Measurements from ENCODE around the gene PAX8.

CAGE:
- cytosol, long polyA plus RNA: no peak
- long polyA plus RNA: no peak
- nucleus, long polyA plus RNA: no peak
Observed at GRCh38 chr2:112936722-112936996, 25.7 kb downstream of the IL37 start.

GRCh38 chr2:113124494-113125040 lies 2.8 kb upstream of the IL1RN start:
- RRBS: no CpG with 5 or more reads among the region's 9 CpGs
CAGE:
- cytosol, long polyA plus RNA: no peak
- long polyA plus RNA: no peak
- nucleus, long polyA plus RNA: no peak

CAGE:
- cytosol, long polyA plus RNA: no peak
- long polyA plus RNA: no peak
- nucleus, long polyA plus RNA: no peak
Observed at GRCh38 chr2:113134652-113135007, 7.2 kb downstream of the IL1RN start.

DNA sequence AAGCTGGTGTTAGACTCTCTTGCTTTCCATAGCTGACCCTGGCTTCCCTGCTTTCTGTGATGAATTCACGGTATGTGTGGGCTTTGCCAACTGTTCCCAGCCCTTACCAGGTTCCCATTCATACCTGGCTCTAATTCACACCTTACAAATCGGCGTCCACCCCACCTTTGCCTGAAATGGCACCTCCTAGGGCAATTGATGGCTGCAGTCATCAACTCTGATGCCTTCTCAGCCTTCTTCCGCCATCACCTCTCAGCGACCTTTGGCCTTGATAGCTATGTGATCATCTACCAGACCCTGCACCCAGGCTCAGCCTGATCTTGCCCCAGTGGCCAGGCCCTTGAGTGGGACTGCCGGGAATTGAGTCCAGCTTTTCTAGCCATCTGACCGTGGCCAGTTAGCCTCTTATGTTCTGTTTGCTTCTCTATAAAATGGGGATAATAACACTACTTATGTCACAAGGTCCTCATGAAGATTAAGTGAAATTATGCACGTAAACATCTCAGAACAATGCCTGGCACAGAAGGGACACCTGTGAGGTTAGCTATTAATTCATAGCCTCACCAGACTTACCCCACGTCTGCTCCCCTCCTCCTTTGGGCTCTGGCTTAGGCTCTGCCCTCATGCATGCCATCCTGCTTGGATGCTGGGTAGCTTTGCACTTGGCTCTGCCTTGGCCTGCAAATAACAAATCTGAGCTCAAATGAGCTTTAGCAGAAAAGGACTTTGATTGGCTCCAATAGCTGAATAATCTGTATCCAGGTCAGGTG lies 32.6 kb downstream of the PSD4 start:
- RRBS: no CpG with 5 or more reads among the region's 9 CpGs
CAGE:
- cytosol, long polyA plus RNA: no peak
- long polyA plus RNA: no peak
- nucleus, long polyA plus RNA: no peak

GRCh38 chr2:113212213-113213072 lies 38.7 kb downstream of the PSD4 start:
- RRBS: 43% methylated on average over 8 of the region's 26 CpGs
CAGE:
- cytosol, long polyA plus RNA: no peak
- long polyA plus RNA: no peak
- nucleus, long polyA plus RNA: no peak

- RRBS: no CpG with 5 or more reads among the region's 7 CpGs
CAGE:
- cytosol, long polyA plus RNA: no peak
- long polyA plus RNA: no peak
- nucleus, long polyA plus RNA: no peak
Observed at GRCh38 chr2:113218259-113218946, 44.6 kb downstream of the PSD4 start.

- RRBS: no CpG with 5 or more reads among the region's 8 CpGs
CAGE:
- cytosol, long polyA plus RNA: no peak
- long polyA plus RNA: no peak
- nucleus, long polyA plus RNA: no peak
Observed at GRCh38 chr2:113244159-113244792, 34.4 kb downstream of the PAX8 start.

DNA sequence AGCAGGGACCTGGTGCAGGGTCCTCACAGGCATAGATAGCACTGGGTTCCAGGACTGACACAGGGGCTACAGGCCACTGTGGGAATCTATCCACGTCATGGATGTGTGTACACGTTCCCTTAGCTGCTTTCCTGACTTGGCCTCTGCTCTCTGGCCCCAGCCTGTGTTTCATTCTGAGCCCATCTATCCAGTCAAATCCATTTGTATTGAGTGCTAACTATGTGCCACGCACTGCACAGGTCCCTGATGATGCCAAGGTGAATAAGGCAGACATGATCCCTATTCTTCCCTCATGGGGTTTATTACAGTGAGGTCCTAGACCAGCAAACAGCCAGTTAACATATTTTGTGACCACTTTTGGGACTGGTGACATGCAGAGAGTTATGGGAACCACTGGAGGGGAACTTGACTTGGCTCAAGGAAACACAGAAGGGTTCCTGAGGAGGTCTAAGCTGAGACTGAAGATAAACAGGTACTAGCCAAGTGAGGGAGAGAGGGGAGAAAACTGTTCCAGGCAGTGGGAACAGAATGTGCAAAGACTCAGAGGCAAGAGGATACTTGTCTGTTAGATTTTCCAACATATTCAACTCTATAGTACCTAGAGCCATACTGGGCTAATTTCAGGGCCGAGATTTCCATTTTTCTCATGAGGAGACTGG lies 31.1 kb downstream of the PAX8 start:
- RRBS: no CpG with 5 or more reads among the region's 4 CpGs
CAGE:
- cytosol, long polyA plus RNA: no peak
- long polyA plus RNA: no peak
- nucleus, long polyA plus RNA: no peak

DNA sequence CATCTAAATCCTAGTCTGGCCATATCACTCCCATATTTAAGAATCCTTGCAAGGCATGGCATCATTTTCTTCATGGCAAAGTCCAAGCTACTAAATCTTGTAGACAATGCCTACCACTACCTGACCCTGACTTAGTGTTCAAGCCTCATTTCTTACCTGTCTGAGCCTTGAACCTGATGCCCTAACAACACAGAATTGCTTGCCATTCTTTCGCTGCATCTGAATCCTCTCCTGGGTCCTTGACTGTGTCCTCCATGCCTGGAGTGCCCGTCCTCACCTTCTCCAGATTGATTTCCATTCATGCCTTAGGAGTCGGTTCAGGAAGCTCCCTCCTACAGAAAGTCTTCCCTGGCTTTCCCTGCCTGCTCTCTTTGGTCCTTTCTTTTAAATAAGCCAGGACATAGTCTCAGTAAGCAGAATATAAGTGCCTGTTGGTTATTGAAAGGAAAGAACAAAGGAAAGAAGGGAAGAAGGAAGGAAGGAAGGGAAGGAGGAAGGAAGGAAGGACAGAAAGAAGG lies 24.1 kb downstream of the PAX8 start:
- RRBS: no CpG with 5 or more reads among the region's 3 CpGs
CAGE:
- cytosol, long polyA plus RNA: no peak
- long polyA plus RNA: no peak
- nucleus, long polyA plus RNA: no peak

DNA sequence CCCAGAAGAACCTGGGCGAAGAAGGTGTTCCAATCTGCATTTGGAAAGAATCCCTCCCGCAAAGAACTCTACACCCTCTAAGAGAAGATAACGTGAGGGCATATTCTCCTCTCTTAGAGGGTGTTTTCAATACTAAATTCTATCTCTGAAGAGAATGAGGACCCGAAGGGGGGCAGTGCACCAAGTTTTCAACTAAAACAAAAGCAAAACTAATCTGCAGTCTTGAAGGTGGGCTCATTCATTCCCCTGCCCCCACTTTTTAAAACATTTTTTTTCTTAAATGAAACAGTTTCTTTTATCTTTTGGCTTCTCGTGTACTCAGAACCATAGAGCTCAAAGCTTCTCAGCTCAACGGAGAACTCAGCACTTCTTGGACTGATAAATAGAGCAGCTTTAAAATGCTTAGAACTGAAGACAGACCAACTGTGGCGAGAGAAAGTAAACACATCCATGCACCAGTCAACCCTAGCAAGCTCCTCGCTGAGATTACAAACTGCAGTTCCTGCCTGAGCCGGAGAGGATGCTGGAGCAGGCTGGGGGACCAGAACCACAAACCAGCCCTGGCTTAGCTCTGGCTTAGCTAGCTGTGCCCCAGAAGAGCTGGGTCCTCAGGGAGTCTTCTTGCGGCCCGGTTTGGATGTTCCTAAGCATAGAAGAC lies 5.9 kb downstream of the PAX8 start:
- RRBS: 13% methylated on average over 1 of the region's 11 CpGs
CAGE:
- cytosol, long polyA plus RNA: no peak
- long polyA plus RNA: no peak
- nucleus, long polyA plus RNA: no peak

GRCh38 chr2:113278216-113279252 lies at the start of gene PAX8:
Gene PAX8, minus strand, starts transcription at chr2:113278921.
- RRBS: 52% methylated on average over 13 of the region's 59 CpGs
CAGE:
- cytosol, long polyA plus RNA: no peak
- long polyA plus RNA: no peak
- nucleus, long polyA plus RNA: no peak

GRCh38 chr2:113438204-113438771 lies 797 bp downstream of the ZNG1B start:
- RRBS: no CpG with 5 or more reads among the region's 17 CpGs
CAGE:
- cytosol, long polyA plus RNA: no peak
- long polyA plus RNA: no peak
- nucleus, long polyA plus RNA: no peak

GRCh38 chr2:113584231-113585116 lies 42.6 kb upstream of the RABL2A start:
- RRBS: no CpG with 5 or more reads among the region's 58 CpGs
CAGE:
- cytosol, long polyA plus RNA: no peak
- long polyA plus RNA: no peak
- nucleus, long polyA plus RNA: no peak

DNA sequence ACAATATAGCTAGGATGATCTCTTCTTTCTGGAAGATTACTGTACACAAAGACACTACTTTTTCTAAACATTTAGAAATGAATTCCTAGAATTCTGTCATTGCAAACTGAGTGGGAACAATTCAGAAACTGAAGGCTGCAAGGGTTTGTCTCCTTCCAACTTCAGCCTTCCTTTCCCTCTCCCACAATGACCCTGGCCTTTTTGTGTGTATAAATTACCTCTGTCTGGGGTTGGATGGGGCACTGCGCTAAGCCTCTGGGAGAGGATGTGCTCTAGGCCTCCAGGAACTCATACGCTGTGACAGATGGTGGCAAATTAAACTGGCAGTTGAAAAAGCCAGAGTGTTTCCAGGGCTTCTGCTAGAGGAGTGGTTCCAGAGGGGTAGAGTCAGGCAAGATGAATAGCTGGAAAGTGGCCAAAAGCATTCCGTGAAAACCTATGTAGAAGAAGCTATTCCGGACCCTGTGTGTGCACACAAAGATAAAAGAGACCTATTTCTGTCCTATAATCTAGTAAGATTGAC lies 84.7 kb downstream of the ACTR3 start:
- RRBS: no CpG with 5 or more reads among the region's 4 CpGs
CAGE:
- cytosol, long polyA plus RNA: no peak
- long polyA plus RNA: no peak
- nucleus, long polyA plus RNA: no peak

DNA sequence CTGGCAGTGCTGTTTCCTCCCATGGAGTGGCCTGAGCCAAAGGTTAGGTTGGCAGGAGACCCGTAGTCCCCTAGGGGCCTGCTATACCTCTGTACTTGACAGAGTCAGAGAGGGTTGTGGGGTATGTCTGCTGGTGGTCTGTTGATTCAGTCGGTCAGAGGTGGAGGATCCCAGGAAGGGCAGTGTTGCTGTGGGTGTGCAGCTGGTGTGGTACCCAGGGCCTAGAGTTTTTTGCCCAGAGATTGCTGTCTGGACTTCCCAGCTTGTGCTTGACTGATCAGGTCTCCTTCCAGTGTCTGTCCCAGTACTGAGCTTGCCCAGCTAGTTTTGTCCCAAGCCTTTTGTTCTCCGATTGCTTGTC lies 918.2 kb downstream of the DPP10 start:
- RRBS: no CpG with 5 or more reads among the region's 3 CpGs
CAGE:
- cytosol, long polyA plus RNA: no peak
- long polyA plus RNA: no peak
- nucleus, long polyA plus RNA: no peak

DNA sequence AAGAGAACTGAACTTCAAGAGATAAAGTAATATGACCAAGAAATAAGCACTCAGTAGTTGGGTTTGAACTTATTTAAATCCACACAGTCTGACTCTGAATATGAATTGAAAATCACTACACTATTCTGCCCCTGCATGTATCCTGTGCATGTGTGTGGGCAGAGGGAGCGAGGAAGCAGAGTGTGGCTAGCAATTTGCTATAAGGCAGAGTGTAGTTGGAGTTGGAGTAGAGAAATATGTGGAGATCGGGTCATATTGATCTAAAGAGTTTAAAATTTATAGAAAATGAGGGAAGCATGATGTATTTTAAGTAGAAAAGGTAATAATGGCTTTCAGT lies 1679.3 kb upstream of the DDX18 start:
- RRBS: no CpG with 5 or more reads among the region's 2 CpGs
CAGE:
- cytosol, long polyA plus RNA: no peak
- long polyA plus RNA: no peak
- nucleus, long polyA plus RNA: no peak

DNA sequence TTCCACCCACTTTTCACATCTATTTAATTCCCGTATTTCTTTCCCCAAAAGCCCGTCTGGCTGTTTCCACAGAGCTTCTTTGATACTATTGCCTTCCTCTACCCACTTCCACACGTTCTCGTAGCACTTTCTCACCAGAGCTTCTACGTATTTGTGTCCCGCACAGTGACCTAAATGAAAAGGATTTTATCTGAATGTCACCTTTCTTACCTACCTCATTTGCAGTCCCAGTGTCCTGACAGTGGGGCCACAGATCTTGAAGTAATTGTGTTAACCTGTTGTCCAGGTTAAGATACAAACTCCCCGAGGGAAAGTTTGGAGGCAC lies 713 bp downstream of the DDX18 start:
- RRBS: no CpG with 5 or more reads among the region's 7 CpGs
CAGE:
- cytosol, long polyA plus RNA: no peak
- long polyA plus RNA: no peak
- nucleus, long polyA plus RNA: no peak

DNA sequence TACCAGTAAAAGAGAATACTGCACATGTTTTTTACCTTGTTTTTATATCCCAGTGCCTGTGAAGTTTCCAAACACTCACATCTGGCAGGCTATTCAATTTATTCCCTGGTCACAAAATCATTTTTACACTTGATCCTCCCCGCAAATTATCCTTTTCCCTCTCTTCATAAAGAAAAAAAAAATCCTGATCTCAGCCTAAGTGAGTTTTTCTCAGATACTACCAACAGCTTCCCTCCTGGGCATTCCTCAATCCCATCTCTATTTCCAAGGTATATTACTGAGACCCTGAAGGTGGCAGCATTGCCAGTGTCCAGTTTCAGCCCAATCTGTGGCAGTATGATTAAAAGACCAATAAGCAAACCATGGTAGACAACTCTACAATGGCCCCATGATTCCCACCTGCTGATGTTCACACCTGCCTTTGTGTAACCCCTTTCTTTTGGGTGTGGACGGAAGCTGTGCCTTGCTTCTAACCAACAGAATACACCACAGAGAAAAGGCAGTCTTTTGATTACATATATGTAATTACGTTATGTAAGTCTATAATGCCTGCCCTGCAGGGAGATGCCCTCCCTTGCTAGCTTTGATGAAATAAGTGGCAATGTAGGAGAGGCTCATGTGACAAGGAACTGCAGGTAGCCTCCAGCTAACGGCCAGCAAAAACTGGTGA lies 45.1 kb downstream of the CCDC93 start:
- RRBS: no CpG with 5 or more reads among the region's 4 CpGs
CAGE:
- cytosol, long polyA plus RNA: no peak
- long polyA plus RNA: no peak
- nucleus, long polyA plus RNA: no peak

DNA sequence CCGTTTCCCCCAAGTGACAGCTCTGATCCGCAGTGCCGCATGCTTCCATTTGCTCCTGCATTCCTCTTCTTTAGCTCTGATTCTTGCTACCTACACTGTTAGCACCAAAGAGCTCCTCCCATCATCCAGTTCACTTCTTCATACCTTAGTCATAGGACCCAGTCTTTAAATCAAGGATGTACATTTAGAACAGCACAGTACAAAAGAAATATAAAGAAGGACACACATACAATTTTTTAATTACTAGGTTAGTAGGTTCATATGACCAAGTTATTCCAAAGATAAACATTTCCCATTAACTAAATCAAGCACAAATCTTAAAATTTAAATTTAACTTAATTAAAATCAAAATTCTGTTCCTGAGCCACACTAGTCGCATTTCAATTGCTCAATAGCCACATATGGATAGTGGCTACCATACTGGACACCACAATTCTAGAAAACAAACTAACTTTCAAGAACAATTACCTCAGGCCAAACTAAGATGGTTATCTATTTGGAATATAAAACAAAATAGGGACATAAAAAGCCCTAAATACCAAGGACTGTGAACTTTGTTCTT lies 32.4 kb downstream of the CCDC93 start:
- RRBS: no CpG with 5 or more reads among the region's 4 CpGs
CAGE:
- cytosol, long polyA plus RNA: no peak
- long polyA plus RNA: no peak
- nucleus, long polyA plus RNA: no peak

DNA sequence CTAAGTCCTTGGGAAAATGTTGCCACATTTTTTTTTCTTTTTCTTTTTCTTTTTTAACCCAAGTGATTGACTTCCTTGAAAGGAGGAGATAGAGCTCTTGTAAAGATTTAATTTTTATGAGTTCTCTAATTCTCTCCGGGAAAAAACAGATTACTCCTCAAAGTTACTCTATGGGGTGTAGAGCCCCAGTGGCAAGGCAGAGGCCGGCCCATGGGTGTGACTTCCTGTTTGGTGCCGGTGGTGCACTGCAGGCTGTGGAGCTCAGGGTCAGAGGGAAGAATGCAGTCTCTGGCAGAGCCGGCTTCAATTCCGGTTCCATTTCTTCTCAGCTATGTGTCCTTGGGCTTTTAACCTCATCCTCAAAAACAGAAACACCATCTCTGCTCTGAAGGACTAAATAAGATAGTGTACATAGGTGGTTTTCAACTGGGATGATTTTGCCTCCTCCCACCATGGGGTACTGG lies 81.0 kb downstream of the INSIG2 start:
- RRBS: 9% methylated on average over 3 of the region's 5 CpGs
CAGE:
- cytosol, long polyA plus RNA: no peak
- long polyA plus RNA: no peak
- nucleus, long polyA plus RNA: no peak